Hair follicle dermal papilla cell (primary cell): ENCODE measurements around the genes AP1S1, VGF and FIS1.

- CAGE, long polyA plus RNA, result no peak
These were observed 4.3 kb downstream of the TRIM56 start for GRCh38 chr7:101089390-101090151.

DNA sequence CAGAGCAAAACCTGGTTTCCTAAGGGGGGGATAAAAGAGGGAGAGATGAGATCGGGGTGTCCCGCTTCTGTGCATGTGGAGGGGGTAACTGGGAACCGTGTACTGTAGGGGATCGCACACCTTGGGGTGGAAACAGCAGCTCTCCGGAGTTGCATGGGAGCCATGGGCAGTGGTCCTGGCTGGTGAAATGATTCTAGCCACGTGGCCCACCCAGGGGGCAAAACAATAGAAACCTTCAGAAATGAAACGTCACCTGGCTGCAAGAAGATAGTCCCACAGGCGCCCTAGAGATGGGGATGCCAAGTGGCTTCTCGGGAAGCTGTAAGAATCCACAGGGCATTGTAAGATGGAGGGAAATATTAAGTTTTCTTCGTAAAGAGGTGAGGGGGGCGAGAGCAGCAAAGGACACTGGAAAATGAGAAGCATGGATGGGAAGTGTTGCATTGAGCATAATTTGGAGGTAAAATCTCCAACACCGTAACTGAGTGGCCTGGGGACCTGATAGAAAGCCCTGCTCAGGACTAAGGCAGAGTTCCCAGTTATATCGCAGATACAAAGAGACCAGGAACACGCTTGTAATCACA is 10.2 kb downstream of the TRIM56 start:
- CAGE, long polyA plus RNA, result no peak

DNA sequence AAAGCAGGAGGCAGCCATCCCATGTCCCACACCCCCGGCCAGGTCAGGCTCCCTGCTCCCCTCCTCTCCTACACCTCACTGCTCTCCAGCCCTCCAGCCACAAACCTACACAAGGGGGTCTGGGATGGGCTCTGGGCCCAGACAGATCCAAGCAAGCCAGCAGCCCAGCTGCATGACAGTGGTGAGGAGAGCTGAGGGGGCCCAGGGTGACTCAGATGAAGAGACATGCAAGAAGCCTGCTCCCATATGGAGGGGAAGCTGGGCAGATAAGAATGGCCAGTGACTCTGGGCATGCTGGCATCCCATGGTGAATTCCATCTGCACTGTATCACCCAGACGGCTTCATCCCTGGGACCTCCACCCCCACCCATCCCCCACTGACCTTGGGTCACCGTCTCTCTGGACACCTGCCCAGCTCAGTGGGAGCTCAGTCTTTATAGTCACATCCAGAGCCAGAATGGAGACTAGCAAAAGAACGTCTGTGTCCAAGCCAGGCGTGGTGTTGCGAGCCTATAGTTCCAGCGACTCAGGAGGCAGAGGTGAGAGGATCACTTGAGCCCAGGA is 9.6 kb upstream of the SERPINE1 start:
- CAGE, long polyA plus RNA, result no peak

DNA sequence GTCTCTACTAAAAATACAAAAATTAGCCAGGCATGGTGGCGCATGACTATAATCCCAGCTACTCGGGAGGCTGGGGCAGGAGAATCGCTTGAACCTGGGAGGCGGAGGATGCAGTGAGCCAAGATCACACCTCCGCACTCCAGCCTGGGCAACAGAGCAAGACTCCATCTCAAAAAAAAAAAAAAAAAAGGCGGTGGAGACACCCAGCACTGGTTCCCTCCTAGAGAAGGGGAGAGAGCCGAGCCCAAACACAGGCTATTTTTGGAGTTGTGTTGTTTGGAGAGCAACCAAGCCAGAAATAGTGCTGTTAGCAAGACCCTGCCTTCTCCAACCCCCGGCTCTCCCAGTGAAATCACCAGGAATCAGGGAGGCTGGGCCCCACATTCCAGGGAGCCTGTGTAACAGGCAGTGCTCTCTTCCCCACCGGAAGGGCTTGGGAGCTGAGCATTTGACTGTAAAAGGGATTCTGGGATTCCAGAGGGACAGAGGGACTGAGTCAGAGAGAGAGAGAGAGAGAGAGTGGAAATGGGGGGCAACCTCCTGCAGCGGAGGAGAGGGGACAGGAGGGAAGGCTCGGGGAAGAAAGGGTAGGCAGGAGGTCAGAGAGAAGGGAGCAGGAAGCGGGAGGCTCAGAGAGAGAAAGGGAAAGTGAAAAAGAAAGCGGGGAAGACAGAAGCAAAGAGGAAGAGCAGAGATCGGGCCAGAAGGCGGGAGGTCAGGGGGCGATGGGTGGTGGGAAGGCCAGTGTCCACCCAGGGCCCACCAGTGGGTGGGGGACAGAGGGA is 5.0 kb upstream of the SERPINE1 start:
- CAGE, long polyA plus RNA, result no peak

DNA sequence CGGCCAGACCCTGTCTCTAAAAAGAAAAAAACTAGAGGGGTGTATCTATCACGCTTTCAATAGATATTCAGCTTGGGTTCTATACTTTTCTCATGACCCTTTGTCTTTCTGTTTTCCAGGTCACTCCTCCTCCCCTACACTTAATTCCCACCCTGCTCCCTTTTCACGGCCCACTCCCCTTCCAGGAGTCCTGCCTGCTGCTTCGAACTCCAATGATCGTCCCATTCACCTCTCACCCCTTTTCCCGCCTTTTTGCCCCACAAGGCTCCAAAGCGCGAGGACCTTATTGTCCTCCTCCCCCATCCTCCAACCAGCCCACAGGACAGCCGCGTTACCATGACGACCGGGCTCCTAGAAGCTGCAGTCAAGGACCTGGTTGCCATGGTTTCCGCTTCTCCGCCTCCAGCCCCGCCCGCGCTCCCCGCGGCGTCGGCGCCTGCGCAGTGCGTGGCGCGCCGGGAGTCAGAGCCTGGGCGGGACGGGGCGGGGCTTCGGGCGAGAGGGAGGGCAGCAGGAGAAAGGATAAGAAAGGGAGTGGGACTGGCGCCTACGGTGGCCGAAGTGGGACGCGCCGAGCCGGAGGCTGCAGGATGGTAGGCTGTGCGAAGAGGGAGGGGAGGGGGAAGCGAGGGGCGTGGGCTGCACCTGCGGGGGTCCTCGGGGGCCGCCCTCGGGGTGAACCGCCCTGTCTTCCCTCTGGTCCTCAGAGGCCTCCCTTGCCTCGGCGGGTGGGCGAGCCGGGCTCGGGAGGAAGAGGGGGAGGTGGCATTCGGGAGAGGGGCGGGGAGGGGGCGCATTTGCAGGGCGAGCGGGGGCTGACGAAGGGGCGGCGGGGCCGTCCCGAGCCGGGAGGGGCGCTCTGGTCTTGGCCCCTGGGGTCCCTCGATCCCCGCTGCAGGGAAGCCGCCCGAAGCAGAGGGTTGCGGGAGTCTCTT is at the start of gene AP1S1:
Gene AP1S1 (plus strand): TSS at position 552 of the 935 bp plus-strand sequence.
- CAGE, long polyA plus RNA, result no peak

DNA sequence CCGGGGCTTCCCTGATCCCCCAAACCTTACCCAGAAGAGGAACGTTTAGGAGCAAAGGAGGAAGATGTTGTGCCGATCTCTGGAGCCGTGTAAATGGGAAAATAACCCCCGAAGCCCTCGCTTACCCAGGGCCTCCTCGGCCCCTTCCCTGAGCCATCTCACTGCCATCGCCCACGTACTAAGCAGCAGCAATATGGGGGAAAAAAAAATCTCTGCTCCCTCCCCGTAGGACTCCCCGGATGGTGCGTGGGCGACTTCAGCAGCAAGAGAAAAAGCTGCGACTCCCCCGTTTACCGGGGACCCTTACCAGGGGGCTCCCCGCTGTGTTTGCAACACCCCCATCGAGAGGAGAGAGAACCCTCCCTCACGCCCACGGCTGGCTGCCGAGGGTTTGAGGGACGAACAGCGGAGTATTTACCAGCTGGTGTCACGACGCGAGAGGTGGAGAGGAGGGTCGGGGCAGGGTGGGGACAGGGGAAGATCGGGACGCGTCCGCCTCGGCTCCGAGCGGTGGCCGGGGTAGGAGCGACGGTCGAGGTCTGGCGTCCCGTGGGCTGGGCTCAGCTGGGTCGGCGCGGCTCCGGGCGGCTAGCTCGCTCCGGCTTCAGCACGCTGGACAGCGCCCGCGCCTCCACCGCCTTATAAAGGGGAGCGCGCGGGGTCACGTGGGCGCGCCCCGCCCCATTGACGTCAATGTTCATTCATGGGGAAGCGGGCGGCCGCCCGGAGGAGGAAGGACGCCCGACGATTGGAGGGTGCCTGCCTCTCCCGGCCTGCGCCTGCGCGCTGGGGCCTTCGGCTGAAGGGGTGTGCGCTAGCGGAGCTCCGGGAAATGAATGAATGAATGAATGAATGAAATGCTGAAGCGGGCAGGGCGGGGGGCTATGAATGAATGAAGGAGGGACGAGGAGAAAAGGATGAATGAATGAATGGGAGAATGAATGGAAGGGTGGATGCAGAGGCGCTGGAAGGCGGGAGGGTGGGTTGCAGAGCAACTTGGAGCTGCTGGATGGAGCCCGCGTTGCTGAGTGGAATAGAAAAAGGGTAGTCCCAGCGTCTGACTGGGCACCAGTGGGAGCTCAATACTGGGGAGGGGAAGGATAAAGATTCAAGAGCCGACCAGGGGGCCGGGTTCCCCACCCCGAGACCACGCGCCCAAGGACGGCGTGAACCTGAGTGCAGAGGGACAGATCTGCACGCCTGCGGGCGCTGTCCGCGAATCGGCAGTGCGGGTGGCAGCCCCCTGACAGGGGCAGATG is at the start of gene VGF:
Gene VGF (minus strand): TSS at position 614 of the 1,259 bp plus-strand sequence.
- CAGE, long polyA plus RNA, result no peak

DNA sequence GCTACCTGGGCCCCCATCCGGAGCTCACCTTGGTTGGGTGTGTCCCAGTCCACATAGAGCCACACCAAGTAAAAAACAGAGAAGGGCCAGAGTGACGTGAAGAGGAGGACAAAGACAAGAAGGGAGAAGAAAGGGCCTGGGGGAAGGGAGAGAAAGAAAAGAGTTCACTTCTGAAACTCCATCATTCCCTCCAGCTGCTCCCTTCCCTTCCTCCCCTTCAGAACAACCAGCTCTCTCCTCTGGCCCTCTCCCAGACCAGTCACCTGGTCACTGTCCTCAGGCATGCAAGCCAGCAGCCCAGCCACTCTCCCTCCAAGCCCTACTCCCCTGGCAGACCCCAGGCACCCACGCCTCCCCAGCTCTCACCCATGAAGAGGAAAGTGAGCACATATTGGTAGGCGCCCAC is 453 bp downstream of the MOGAT3 start:
- CAGE, long polyA plus RNA, result no peak

DNA sequence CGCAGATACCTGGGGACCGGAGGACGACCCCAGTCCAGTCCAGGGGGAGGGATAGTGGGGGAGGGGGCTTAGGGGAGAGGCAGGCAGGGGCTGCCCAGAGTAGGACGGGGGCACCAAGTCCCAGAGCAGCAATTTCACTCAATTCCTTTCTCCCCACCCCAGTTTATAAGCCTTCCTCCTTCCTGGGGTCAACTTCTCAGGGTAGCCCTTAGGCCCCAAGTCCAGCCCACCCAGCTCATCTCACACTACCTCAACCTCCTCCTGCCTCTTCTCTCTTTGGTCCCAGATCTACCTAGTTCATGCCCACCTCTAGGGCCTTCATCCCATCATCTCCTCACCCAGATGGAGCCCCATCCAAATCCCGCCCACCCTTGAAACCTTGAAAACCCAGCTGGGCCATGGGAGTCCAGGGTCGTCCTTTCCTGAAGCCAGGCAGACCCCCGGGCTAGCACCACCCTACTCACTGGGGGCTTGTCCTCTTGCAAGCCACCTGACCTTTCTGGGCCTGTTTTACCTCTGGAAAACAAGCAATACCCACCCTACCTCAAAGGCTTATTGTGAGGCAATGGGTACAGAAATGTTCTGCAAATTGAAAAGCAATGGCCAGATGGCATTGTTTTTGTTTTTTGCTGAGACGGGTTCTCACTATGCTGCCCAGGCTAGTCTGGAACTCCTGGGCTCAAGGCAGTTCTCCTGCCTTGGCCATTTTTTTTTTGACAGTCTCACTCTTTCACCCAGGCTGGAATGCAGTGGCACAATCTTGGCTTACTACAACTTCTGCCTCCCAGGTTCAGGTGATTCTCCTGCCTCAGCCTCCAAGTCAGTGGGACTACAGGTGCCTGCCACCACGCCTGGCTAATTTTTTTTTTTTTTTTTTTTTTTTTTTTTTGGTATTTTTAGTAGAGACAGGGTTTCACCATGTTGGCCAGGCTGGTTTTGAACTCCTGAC is 4.4 kb downstream of the CLDN15 start:
- CAGE, long polyA plus RNA, result no peak

DNA sequence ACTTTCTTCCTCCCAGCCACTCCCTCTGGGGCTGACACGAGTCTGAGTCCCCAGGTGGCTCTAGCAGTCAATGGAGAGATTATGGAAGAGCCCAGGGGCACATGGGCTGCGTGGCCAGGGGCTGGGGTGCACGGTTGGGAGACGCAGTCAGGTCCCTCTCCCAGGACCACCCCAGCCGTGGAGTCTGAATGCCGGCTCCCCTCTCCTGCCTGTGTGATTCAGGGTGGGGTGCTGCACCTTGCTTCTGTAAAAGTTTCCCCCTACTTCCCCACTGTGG is 1.9 kb downstream of the CLDN15 start:
- CAGE, long polyA plus RNA, result no peak

GRCh38 chr7:101236178-101236882 is 1.3 kb downstream of the CLDN15 start:
- CAGE, long polyA plus RNA, result no peak

DNA sequence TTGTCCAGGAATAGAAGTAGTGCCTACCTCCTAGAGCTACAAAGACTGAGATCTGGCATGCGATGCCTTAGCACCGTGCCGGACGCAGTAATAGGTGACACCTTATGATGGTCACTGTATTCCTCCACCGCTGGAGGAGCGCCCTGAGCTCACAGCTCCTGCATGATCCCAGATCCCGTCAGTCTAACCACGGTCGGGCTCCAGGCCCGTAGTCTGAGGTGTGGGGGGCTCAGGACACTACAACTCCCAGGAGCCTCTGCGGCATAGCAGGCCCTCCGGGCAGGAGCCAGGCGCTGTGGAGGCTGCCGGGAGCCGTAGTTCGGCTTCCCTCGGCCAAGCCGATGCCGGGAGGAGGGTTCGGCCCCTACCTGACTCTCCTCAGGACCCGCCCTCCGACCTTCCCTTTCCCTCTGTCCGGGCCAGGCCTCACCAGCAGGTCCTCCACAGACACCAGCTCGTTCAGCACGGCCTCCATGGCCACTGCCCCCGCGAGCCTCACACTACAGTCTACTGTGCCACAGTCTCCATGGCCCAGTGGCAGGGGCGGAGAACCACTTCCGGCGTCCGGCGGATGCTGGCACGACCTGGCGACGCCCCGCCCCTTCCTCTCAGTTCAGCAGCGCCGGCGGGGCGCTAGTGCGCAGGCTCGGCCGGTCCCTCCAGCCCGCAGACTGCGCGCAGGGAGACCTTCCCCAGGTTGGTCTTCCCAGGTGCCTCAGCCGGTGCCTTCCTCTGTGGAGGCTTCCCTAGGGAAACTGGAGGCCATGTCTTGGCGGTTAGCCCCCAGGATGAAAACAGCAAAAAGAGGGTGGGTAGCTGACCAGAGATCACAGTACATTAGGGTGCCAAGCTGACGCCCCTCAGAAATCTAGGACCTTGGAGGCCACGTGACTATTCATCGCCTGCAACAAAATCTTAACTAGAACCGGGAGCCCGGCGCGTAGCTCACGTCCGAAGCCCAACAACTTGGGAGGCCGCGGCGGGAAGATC is at the start of gene FIS1:
Gene FIS1 (minus strand): TSS at position 552 of the 990 bp plus-strand sequence.
- CAGE, long polyA plus RNA, result no peak

GRCh38 chr7:101286604-101287501 is 34.8 kb downstream of the IFT22 start:
- CAGE, long polyA plus RNA, result no peak

DNA sequence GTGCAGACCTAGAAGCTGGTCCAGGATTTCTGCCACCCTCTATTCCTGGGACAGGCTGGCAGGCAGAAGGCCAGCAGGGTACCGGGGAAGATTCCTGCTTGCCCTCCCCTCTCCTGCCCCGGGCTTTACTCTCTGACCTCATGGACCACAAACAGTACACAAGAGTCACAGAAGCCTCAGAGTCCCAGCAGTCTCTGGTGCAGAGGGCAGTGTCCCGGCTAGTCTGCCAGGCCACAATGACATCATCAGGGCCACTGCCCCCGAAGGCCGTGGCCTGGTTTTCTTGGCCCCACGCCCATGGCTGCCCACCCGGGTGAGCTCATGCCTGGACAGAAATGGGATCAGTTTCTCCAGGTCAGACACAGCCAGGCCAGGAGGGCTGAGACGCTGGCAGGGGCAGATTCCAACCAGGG is 91.9 kb downstream of the MYL10 start:
- CAGE, long polyA plus RNA, result no peak

DNA sequence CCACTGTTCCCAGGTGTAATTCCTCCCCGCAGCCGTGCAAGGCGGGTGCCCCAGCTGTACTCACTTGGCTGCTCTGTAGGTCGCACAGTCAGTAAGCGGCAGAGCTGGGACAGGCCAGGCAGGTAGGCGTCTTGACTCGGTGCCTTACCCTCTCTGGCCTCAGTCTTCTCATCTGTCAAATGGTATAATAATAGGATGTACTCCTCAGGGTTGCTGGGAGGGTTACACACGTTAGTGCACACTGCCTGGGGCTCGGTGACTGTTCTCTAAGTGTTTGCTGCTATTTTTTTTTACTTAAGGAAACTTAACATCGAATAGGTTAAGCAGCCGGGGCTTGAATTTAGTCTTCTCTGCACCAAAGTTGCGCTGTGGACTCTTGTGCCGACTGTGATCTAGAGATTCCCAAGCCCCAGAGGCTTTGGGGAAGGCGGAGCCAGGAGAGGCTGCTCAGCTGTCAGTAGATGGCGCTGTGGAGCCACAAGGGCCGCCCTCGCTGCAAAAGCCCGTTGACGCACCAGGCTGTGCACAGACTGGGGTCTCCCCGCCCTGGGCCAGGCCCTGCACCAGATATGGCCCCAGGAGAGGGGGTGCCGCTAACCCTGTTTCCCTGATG is 26.9 kb downstream of the MYL10 start:
- CAGE, long polyA plus RNA, result no peak

GRCh38 chr7:101717677-101718403 is 88.7 kb upstream of the MYL10 start:
- CAGE, long polyA plus RNA, result no peak

GRCh38 chr7:101814505-101815246 is 2.8 kb upstream of the CUX1 start:
- CAGE, long polyA plus RNA, result no peak

GRCh38 chr7:101832096-101832501 is 14.7 kb downstream of the CUX1 start:
- CAGE, long polyA plus RNA, result no peak

DNA sequence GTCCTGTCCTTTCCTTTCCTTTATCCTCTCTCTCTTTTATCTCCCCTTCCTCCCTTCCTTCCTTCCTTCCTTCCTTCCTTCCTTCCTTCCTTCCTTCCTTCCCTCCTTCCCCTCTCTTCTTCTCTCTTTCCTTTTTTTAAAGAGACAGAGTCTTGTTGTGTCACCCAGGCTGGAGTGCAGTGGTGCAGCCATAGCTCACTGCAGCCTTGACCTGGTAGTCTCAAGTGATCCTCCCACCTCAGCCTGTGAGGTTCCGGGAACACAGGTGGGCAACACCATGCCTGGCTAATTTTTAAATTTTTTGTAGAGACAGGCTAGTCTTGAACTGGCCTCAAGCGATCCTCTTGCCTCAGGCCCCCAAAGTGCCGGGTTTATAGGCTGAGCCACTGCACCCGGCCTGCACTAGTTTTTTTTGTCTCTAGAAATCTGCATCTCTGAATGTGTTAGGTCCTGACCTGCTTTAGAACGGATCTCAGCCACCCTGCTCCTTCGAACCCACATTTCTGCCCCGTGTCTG is 43.3 kb downstream of the CUX1 start:
- CAGE, long polyA plus RNA, result no peak

- CAGE, long polyA plus RNA, result no peak
These were observed 52.9 kb downstream of the CUX1 start for GRCh38 chr7:101869998-101871060.

DNA sequence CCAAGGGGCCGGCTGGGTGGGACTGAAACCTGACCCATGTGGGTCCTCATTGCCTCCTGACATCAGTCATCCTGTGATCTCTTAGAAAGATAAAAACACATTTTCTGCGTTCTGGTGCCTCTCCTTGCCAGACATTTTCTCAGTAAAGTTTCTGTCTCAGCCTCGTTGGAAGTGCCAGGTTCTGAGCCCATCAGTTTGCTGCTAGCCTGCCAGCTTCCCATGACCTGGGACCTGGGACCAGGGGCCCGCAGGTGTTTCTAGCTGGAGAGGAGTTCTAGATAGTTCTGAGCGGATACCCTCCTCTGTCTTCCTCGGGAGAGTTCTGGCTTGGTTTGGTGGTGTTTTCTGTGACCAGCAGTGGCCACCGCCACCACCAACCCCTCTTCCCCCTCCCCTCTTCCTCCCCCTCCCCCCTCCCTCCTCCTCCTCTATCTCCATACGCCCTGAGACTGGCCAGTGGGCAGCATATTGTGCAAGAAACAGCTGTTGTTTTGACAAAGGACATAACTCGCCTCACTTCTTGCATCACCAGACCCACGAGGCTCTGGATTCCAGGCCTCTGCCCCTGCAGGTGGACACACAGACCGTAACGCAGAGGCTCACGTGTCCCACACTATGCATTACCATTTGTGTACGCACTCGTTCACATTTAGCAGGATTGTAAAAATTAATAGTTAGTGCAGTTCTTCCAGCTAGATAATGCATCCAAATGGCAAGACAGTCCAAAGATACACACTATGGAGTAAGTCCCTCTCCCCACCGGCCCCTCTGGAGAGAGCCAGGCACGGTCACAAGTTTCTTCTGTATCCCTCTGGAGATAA is 94.6 kb downstream of the CUX1 start:
- CAGE, long polyA plus RNA, result no peak